Diencephalon (tissue), 2 donors: ENCODE results near the genes ANAPC1 and ZC3H6.

DNA sequence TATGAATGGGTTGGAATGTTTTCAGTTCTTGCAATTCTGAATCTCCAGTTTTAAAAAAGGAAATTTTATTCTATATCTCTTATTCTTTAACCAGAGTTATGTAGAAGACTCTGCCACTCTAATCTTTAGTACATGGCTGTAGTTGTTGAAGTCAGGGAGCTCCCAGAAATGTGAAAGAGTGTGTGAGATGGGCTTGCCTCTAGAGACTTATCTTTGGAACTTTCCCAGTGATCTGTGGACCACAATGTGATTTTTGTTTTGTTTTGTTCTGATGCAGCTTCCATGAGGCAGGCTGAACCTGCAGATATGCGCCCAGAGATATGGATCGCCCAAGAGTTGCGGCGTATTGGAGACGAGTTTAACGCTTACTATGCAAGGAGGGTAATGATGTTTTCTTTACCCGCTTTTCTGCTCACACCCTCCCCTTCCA lies 29.1 kb downstream of the BCL2L11 start:
- RAMPAGE, long total RNA = no peak

GRCh38 chr2:111355443-111355838 lies 234.7 kb downstream of the BCL2L11 start:
- RAMPAGE, long total RNA = no peak

DNA sequence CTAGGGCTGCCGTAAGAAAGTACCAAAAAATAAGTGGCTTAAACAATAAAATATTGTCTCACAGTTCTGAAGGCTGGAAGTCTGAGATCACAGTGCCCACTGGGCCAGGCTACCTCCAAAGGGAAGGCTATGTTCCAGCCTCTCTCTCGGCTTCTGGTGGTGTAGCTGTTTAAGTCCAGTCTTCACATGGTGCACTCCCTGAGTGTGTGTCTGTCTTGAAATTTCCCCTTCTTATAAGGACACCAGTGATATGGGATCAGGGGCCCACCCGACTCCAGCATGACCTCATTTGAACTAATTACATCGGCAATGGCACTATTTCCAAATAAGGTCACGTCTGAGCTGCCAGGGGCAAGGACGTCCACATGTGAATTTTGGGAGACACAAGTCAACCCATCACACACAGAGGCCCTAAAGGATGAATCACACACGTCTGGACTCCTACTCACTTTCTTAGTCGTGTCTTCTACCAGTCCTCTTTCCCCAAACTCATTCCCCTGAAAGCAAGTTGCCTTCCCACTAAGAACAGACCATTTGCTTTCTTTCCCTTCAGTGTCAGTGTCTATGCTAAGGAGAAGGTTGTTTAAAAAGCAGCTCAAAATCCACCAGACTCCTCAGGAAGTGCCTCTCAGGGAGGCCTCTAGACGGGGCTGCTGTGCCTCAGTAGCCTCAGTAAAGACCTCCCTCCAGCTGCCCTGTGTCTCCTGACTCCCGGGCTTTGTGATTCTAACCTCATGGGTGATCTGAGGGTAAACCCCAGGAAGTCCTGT lies 359.5 kb downstream of the BCL2L11 start:
- RAMPAGE, long total RNA = no peak

DNA sequence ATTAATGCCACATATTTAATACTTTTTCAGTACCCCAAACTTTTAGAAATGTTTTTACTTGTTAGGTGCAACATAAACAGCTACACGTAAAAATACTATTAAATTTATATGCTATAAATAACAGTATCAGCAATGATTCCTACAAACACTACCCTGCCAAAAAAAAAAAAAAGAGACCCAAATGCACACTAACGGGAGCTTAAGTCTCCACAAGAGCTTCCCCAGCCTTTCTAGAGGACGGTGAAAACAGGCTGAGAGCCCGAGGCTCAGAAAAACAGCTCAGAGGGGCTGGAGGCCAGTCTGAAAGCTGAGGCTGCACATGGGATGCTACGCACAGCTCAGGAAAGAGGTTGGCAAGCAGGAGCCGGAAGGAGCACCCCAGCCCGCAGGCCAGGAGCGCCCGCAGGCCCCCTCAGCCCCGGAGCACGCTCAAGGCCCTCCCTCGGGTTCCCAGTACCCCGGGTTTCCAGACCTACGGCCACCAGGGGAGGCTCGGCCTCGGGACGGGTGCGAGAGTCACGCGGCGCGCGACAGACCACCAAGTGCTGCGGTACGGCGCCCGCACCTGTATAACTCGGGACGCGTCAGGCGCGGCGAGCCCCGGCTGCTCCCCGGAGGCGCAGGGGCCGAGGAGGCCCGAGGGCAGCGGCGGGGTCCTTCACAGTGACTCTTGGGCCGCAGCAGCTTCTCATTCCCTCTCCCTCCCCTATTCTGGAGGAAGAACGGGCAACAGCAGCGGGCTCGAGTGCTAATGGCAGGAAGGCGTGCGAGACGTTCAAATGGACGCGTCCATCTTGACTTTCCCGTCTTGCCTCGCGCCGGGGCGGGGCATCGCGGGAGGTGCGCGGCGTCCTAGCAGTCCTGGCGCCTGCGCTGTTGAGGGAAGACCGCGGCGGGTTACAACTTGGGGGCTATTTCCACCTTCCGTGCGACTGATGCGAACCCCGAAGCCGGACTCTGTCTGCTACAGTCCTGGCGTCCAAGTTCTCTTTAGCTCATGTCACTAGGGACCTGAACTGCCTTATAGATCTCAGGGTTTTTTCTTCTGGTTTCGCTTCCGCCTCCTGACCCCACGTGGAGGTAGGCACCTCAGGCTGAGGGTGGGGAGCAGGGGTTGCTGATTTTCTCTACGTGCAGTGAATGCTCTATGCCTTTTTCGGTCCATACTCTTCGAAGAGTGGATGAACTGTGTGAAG lies at the start of gene ANAPC1:
Gene ANAPC1 (minus strand): TSS at position 817 of the 1,196 bp plus-strand sequence.
- RAMPAGE, long total RNA = no peak

- RAMPAGE, long total RNA = no peak
Observed at GRCh38 chr2:112032865-112033317, 22.2 kb upstream of the TMEM87B start.

DNA sequence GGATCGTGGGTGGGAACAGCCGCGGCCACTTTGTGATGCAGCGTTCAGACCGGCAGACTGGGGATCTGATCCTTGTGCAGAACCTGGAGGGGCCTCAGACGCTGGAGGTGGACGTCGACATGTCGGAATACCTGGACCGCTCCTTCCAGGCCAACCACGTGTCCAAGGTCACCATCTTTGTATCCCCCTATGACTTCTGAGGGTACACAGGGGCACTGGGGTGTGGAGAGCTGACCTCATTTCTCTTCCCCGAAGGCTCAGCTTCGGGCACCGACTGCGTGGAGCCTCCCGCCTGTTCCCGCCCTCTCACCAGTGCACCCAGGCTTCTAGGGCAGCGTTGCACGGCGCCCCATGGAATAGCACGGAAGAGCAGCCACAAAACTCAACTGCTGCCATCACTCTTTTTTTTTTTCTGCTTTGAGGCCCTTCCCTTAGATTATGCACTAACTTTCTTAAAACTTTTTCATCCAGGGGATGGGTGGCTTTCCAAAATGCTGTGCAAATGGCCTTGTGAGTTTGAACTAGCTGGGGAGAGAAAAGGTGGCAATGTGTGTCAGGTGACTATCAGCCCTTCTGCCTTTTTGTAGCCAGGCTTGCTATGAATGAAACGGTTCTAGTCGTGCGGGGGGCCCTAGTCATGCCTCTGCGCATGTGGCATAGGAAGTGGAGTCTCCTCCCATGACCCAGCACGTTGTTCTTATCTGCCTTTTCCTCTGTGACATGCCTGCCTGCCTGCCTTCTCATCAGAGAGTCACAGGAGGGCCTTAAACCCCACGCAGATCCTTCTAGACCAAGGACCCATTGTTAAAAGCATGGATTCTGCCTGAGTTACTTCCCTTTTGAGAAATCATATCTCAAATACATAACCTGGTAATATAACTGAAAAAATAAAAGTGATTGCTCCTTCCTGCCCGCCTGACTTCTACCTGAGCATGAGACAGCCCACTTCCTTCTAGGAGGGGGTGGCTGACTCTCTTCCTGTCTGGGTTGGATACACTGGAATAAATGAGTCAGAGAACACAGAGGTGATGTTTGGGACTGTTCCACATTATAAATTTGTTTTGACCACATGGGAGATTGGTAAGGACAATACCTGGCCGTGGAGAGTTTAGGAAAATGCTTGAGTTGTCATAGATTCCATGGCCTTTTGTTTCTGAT lies 49.5 kb downstream of the FBLN7 start:
- RAMPAGE, long total RNA = no peak

GRCh38 chr2:112222048-112222627 lies 32.7 kb downstream of the ZC3H8 start:
- RAMPAGE, long total RNA = no peak

GRCh38 chr2:112275495-112275788 lies at the start of gene ZC3H6:
TSS of gene ZC3H6 (plus strand) at chr2:112275597.
- RAMPAGE, long total RNA = no peak

DNA sequence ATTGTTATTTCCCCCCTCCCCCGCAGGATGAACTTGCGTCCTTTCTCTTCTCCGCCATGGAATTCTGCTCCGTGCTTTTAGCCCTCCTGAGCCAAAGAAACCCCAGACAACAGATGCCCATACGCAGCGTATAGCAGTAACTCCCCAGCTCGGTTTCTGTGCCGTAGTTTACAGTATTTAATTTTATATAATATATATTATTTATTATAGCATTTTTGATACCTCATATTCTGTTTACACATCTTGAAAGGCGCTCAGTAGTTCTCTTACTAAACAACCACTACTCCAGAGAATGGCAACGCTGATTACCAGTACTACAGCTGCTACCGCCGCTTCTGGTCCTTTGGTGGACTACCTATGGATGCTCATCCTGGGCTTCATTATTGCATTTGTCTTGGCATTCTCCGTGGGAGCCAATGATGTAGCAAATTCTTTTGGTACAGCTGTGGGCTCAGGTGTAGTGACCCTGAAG lies 834 bp downstream of the SLC20A1 start:
- RAMPAGE, long total RNA = no peak

DNA sequence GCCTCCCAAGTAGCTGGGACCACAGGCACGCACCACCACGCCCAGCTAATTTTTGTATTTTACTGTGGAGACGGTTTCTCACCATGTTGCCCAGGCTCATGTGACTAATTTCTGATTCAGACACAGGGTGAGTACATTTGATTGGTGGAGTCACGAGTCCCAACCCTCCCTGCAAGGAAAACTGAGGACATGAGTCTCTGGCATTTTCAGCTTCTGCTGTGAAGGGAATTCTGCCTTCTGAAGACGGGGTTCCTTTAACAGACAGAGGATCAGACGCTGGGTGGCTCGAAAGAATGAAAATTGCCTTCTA lies 29.7 kb upstream of the NT5DC4 start:
- RAMPAGE, long total RNA = no peak

GRCh38 chr2:112782251-112782600 lies 2.1 kb downstream of the IL1A start:
- RAMPAGE, long total RNA = no peak

GRCh38 chr2:112794015-112794516 lies 9.8 kb upstream of the IL1A start:
- RAMPAGE, long total RNA = no peak

DNA sequence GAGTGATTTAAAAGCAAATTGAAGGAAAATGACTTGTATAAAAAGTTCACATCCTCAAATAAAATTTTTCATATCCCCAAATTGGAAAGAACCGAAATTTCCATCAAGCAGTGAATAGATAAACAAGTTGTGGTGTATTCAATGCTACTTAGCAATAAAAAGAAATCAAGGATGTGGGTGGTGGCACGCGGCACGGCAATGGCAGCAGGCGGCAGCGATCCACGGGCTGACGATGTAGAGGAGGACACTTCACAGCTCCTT lies 10.0 kb upstream of the IL36A start:
- RAMPAGE, long total RNA = no peak

DNA sequence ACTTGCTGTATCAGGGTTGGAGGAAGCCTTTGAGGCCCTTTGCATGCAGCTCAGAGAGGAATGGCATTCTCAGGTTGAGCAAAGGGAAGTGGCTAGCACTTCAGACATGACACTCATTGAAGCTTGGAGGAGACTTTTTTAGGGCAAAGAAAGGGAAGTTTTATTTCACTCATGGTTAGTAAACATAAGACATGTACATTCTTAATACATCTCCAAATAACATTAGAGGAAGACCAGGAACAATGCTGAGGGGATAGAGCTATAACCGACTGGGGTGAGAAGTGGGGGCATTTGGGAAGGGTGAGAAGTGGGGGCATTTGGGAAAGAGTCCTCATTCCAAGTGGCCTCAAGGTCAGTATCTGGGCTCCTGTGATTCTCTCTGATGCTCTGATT lies 22.3 kb downstream of the IL1F10 start:
- RAMPAGE, long total RNA = no peak

GRCh38 chr2:113097992-113098362 lies 29.4 kb upstream of the IL1RN start:
- RAMPAGE, long total RNA = no peak

DNA sequence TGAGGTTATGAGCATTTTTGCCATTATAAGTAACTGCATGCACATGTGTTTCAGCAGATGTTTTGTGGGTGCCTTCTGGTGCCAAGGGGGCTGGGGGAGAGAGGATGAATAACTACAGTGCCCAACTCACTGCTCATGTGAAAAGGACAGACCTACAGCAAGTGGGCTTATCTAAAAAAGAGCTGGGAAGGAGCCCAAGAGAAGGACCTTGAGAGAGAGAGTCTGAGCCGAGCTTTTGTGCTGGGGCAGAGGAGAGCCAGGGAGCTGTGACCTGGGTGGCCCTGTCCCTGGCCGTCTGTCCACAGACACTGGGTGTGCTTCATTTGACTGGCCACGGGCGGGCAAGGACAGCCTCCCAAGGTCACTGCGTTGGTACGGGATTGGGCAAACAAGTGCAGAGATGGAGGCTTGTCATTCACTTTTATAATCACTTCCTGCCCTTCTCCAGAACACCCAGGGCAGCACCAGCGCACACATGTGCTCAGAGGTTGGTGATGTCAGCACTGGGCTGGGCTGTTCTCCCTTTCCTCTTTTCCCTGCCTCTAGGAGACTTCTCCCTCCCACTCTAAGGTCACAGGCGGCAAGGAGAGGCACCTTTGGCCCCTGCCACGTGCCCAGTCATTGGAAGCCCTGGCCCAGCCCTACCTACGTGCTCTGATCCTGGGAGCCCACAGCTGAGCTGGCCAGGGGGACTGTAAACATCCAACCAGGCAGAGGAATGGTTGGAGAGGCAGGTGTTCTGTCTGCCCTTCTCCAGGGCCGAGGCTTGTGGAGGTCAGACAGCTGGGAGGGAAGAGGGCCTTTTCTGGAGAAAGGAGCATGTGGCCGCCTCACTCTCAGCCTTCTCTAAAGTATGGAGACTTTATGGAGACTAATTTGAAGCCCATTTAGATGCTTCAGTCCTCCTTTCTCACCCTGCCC lies 6.5 kb upstream of the PSD4 start:
- RAMPAGE, long total RNA = no peak

GRCh38 chr2:113175653-113176933 lies 2.3 kb downstream of the PSD4 start:
- RAMPAGE, long total RNA = no peak

DNA sequence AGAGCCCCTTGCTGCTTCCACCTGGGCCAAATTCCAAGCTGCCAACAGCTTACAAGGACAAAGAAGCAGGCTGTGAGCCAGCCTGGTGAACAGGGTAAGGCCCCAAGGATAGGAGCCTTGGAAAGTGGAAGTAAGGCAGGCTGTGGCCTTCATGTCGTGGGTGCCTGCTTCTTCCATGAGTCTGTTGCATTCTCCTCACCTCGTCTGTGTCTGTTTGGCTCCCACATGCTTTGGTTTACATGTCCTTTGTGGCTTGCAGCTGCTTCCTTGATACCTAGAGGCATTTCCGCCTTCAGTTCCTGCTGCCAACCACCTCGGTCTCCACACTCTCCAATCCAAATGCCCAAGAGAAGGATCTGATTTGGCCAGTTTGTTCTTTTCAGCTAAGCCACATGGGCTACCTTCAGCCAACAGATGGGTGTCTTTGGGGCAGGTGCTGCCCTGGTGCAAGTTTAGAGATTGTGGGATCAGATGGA lies 8.0 kb downstream of the PSD4 start:
- RAMPAGE, long total RNA = no peak

- RAMPAGE, long total RNA = no peak
Observed at GRCh38 chr2:113202041-113202898, 28.5 kb downstream of the PSD4 start.

- RAMPAGE, long total RNA = no peak
Observed at GRCh38 chr2:113211773-113212212, 38.0 kb downstream of the PSD4 start.